Jejunum (tissue), 1 donor: Measurements from ENCODE around the genes PZP and GABARAPL1.

- PRO-cap: no peak
Observed at GRCh38 chr12:8844727-8845304, 22.4 kb downstream of the A2ML1 start.

GRCh38 chr12:9064130-9064771, 51.5 kb downstream of the A2M start:
- PRO-cap: unidirectional peak, plus-strand start at chr12:9064339; unidirectional peak, plus-strand start at chr12:9064426; bidirectional peak, plus-strand start at chr12:9064557, minus-strand start at chr12:9064561

DNA sequence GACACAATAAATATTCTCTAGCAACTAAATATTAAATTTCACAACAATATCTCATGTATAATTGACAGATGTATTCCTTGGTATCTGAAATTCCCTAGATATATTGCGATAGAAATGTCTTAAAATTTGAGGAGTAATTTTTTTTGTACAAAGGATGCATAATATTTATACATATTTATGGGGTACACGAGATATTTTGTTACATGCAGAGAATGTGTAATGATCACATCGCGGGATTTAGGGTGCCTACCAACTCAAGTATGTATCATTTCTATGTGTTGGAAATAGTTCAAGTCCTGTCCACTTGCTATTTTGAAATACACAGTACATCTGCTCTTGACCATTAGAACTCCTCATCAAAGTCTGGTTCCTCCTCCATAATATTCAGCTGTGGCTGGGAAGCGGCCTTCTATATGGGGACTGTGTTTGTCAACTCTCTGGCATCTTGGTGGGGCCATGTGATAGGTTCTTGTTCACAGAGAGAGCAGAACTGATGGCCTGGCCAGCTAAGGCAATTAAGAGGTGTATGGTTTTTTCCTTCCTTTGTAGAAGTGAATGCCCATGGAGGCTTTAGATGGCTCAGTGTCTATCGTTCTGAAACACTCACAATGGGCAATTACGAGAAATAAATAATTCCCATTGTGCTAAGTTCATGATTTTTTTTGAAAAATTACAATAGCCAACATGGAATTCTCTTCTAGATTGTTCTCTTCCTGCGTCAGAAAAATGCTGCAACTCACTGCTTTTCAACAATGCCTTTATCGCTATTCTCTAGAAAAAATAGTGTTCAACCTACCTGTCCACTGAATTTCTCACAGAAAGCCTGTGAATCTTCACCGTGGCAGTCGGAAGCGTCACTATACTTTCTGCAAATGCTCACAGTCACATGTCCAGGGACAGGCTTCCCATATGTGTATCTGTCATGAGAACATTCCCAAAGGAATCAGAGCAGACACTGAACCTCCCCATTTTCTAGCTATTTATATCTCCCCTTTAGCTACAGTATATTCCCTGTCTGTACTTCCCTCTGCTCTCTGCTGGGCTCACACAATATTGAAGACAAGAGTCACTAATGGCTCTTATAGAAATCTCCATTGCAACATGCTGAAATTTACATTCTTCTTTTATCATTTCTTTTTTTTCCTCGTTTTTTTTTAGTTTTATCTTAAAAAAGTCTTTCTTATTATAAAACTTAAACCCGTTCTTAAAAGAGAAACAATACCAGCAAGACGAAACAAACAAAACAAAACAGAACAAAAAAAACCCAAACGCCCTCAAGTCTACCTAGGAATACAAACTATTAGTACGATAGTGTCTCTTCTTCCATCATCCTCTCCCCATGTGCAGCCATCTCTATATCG, 8.5 kb downstream of the A2M start:
- PRO-cap: no peak

DNA sequence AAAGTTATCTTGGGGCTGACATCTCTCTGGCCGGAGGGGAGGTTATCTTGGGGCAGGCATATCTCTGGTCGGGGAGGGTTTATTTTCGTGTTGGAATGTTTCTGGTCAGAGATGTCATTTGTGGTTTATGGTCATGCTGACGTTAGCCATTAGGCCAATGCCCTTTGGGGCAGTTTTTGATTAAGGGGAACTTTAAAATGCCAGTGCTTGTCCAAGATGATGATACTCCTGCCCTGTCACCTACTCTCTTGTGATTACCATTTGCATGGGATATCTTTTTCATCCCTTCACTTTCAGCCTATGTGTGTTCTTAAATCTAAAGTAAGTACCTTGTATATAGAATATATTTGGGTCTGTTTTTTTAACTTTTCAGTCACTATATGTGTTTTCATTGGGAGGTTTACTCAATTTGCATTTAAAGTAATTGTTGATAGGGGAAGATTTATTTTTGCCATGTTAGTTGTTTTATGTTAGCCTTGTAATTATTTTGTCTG, 29.1 kb upstream of the A2M start:
- PRO-cap: no peak

DNA sequence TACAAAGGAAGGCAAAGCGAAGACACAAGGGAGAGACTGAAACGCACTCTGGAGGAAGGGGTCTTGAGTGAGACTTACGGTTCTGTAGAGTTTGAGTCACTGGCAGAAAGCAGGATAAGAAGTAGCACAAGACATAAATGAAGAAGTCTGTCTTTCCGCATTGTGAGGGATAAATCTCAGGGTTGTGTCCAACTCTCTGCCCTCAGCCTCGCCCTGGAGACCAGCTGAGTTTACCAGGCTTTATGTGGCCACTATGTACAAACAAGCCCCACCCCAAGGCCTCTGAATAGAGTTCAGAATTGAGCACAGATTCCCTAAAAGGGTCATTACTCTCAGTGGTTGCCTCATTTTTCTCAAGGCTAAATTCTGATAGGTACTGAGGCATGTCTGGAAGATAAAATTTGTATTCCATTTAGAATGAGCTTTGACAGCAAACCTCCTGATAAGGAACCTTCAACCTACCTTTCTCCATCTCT, at the start of gene PZP:
TSS of gene PZP (minus strand) at position 215 of the 476 bp plus-strand sequence.
- PRO-cap: no peak

DNA sequence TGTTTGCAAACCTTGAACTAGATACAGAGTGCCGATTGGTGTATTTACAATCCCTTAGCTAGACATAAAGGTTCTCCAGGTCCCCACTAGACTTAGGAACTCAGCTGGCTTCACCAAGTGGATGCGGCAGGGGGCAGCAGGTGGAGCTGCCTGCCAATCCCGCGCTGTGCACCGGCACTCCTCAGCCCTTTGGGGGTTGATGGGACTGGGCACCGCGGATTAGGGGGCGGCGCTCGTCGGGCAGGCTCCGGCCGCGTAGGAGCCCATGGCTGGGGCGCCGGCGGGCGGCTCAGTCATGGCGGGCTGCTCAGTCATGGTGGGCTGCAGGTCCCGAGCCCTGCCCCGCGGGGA, 157.5 kb downstream of the KLRB1 start:
- PRO-cap: no peak

- PRO-cap: no peak
Observed at GRCh38 chr12:9643056-9643286, 26.5 kb upstream of the CLEC2D start.

- PRO-cap: no peak
Observed at GRCh38 chr12:9648934-9649480, 20.5 kb upstream of the CLEC2D start.

DNA sequence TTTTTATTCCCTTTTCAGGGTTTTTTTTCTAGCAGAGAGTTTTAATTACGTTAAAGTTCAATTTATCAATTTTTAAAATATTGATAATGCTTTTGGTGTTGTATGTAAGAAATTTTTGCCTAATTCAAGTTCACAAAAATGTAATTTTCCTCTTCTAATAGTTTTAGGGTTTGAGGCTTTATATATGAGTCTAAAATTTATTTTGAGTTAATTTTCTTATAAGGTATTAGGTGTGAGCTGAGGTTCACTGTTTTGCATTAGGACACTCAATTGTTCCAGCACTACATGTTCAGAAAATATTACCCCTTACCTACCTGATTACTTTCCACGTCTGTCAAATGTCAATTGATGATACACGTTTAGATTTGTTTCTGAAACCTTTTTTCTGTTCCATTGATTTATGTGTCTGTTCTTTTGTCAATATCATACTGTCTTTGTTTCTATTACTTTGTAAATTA, 17.4 kb upstream of the CLEC2D start:
- PRO-cap: no peak

- PRO-cap: no peak
Observed at GRCh38 chr12:9731286-9731787, 29.4 kb downstream of the CD69 start.

DNA sequence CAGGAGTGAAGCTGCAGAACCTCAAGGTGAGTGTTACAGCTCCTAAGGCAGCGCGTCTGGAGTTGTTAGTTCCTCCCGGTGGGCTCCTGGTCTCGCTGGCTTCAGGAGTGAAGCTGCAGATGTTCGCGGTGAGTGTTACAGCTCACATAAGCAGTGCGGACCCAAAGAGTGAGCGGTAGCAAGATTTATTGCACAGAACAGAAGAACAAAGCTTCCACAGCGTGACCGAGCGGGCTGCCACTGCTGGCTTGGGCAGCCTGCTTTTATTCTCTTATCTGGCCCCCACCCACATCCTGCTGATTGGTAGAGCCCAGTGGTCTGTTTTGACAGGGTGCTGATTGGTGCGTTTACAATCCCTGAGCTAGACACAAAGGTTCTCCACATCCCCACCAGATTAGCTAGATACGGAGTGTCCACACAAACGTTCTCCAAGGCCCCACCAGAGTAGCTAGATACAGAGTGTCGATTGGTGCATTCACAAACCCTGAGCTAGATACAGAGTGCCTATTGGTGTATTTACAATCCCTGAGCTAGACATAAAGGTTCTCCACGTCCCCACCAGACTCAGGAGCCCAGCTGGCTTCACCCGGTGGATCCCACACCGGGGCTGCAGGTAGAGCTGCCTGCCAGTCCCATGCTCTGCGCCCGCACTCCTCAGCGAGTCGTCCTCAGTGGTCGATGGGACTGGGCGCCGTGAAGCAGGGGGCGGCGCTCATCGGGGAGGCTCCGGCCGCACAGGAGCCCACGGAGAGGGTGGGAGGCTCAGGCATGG, 21.6 kb downstream of the CD69 start:
- PRO-cap: no peak

GRCh38 chr12:9763031-9763530, 2.4 kb upstream of the CD69 start:
- PRO-cap: no peak

DNA sequence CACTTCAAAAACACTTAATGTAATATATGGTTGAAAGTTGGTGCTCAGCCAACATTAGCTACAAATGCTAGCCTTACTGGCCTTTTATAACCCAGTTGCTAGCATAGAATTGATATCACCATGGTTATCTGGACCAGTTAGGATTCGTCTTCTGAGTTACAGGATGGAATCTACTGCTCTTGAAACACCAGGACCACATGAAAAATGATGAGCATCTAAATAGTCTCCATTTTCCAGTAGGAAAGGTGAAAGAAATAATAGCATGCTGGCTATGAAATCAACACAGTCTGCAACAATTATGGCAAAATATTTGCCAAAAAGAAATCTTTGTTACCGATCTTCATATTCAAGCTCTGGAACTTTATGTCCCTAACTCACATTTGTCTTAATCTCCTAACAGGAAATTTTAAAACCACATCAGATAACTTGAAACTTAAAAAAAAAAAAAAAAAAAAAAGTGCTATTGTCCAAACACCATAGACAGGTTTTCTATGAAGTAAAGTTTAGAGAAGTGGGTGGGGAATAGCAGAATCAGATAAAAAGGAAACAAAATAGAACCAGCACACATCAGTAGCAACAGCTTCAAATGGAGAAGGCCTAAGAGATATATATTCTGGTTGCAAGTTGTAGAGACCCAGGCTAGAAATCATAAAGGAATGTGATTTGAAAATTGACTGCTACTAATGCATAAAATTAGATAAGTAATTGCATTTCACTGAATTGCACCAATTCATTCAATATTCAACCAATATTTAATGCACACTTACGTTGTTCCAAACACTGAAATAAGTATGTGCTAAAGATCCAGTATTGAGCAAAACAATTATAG, 12.8 kb upstream of the CD69 start:
- PRO-cap: no peak

GRCh38 chr12:9776112-9776425, 15.4 kb upstream of the CD69 start:
- PRO-cap: unidirectional peak, plus-strand start at chr12:9776273

DNA sequence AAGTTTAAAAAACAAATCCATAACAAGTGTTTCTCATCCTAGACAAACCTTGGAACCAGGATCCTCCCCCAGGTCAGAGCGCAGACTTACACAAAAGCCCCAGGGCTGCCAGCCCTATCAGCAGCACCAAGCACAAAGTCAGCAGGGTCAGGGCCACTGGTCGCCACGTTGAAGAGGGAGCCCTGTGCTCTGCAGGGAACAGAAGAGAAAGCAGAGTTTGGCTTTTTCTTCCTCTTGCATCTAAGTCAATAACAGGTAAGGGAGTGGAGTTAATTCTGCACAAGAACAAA, 9.8 kb downstream of the CLEC1A start:
- PRO-cap: no peak

- PRO-cap: no peak
Observed at GRCh38 chr12:10175651-10176462, 3.0 kb upstream of the TMEM52B start.

GRCh38 chr12:10212651-10213139, at the start of gene GABARAPL1:
Gene GABARAPL1 (plus strand): TSS chr12:10212877.
- PRO-cap: bidirectional peak, plus-strand start at chr12:10212877, minus-strand start at chr12:10212821

- PRO-cap: no peak
Observed at GRCh38 chr12:10224011-10224591, 11.4 kb downstream of the GABARAPL1 start.

- PRO-cap: no peak
Observed at GRCh38 chr12:10225454-10225704, 12.7 kb downstream of the GABARAPL1 start.

DNA sequence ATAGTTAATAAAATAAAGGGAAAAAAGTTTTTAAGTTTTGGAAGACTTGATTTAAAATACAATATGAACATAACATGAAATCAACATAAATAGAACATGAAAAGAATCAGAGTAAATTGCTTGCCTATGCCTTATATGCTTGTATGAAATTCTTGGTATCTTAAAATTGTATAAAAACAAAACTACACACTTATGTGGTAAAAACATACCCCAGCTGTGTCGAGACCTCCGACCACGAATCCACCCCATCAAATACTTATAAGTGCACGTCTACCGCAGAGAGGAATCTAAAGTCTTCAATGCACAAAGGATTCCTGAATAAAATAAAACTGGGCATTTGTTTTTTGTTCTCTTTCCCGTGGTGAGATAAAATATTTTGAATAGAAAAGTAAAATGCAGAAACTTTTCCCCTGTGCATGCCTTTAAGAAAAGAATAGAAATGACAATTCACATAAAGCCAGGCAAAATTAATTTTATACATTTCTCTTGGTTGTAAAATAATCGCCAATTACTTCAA, 1.2 kb downstream of the KLRK1 start:
- PRO-cap: no peak